SP-49 (cell line): Measurements from ENCODE around the genes PLEKHA8 and ITPRID1.

- PRO-cap, result no peak
Observed at GRCh38 chr7:29304632-29305404, 110.2 kb downstream of the CHN2 start.

- PRO-cap, result no peak
Observed at GRCh38 chr7:29486245-29486763, 77.3 kb upstream of the PRR15 start.

GRCh38 chr7:29488170-29488509 is 75.5 kb upstream of the PRR15 start:
- PRO-cap, result no peak

DNA sequence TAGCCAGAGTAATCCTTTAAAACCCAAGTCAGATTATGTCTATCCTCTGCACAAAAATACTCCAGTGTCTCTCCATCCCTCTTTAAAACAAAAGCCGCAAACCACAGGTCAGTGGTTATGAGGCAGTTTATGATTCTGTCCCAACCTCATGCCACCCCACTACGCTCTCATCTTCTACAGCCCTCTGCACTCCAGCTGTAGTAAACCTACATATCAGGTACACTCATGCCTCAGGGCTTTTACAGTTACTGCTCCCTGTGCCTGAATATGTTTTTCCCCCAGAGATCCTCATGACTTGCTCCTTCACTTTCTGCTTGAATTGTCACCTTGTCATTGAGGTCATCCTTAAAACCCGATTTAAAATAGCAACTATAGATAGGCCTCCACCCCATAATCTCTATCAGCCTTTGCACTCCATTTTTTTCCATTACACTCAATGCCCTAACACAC is 113.7 kb downstream of the PRR15 start:
- PRO-cap, result no peak

GRCh38 chr7:29796122-29796450 is 10.2 kb upstream of the WIPF3 start:
- PRO-cap, result no peak

- PRO-cap, result no peak
Observed at GRCh38 chr7:29922840-29923687, 66.5 kb downstream of the SCRN1 start.

- PRO-cap, result bidirectional peak, plus-strand start at chr7:30028395, minus-strand start at chr7:30028199
Observed at GRCh38 chr7:30028119-30029015, at the start of gene PLEKHA8. Gene PLEKHA8, plus strand, starts transcription at chr7:30028412.

DNA sequence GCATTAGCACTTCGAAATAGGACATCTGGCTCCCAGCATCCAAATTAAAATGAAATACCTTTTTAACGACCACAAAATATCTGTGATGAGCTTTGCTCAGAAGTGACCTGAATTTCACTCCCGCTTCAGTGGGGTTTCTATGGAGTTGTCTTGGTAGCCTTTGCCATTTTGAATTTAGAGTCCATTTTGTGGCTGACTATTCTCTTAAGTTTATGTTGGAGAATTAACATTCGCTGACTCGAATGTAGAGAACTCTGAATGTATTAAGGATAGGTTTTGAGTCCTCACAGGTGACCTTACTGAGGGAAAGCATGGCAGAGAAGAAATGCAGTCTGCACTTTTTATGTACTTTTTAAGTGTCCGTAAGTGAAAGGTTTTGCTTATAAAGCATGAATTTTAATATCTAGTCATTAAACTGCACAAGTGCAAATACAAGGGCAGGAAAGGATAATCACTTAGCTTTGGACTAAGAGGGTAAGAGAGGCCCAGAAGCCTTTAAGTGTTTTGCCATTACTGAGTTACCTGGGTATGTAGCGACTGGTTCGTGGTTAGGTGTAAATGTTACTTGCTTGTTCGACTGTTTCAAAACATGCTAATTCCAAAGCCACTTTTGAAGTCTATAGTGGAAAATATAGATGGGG is 23.0 kb downstream of the MTURN start:
- PRO-cap, result no peak

- PRO-cap, result unidirectional peak, minus-strand start at chr7:30179185
Observed at GRCh38 chr7:30179004-30179447, 44.2 kb downstream of the MTURN start.

DNA sequence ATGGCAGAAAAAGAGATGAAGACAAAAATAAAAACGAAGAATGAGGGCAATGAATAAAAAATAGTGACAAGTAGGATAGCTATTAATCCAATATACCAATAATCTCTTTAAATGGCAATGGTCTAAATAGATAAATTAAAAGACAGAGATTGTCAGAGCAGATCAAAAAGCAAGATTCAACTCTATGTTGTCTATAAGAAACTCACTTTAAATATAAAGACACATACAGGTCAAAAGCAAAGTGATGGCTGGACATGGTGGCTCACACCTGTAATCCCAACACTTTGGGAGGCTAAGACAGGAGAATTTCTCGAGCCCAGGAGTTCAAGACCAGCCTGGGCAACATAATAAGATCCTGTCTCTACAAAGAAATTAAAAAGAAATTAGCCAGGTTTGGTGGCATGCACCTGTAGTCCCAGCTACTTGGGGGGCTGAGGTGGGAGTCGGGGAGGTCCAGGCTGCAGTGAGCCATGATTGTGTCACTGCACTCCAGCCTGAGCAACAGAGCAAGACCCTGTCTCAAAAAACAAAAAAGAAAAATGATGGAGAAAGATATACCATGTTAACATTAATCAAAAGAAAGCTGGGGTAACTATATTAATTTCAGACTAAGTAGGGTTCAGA is 67.2 kb upstream of the ZNRF2 start:
- PRO-cap, result no peak

- PRO-cap, result no peak
Observed at GRCh38 chr7:30284022-30284167, 502 bp upstream of the ZNRF2 start.

- PRO-cap, result no peak
Observed at GRCh38 chr7:30290873-30291490, 6.6 kb downstream of the ZNRF2 start.

GRCh38 chr7:30549868-30550280 is 44.8 kb upstream of the GARS1 start:
- PRO-cap, result no peak

DNA sequence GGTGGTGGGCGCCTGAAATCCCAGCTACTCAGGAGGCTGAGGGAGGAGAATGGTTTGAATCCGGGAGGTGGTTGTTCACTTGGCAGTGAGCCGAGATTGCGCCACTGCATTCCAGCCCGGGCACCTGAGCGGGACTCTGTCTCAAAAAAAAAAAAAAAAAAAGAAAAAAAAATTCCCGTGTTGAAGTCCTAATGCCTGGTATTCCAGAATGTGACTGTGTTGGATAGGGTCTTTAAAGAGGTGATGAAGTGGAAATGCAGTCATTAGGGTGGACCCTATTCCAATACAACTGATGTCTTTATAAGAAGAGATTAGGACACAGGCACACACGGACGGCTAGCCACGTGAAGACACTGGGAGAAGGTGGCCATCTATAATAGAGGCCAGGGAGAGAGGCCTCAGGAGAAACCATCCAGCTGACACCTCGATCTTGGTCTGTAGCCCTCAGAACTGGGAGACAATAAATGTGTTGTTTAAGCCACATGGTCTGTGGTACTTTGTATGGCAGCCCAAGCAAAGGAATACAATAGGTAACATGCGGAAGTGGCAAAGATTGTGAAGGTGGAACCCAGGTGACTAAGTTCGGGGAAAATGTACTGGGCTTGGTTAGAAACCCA is 967 bp upstream of the MINDY4 start:
- PRO-cap, result no peak

DNA sequence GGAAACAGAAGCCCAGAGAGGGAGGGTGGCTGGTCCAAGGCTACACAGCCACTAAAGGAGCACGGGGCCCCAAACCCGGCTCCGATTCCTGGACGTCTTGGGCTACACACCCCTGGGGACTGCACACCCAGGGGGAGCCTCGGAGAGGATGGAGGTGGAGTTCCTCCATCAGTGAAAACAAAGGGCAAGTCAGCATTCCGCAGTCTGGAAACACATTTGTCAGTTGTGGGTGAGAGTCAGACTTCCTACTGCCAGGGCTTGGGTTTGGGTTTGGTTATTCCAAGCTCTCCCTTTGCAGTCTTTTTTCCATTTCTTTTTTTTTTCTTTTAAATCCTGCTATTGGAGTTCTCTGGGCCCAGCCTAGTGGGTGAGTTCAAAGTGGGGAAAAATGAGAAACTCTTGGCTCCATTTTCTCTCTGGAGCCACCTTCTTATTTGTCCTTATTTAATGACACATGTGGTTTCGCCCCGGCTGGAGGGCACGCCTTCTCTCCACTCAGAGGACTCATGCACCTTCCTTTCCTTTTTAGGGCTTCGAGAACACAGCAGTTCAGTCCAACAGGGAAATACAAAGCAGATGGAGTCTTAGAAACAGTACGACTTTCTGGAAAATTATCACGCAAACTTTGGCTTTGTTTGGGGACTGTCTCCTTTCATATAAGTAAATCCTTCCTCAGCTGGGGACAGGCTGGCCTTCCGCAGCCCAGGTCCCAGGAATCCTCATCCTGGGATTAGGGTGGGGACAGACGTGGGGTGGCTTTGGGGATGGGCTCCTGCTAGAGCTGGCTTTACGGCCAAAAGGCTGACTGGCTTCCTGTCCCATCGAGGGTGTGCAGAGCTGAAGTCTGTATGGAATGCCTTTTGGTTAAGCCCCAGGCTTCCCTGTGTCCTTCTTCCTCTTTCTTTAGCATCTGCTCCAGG is 59.7 kb upstream of the AQP1 start:
- PRO-cap, result no peak

DNA sequence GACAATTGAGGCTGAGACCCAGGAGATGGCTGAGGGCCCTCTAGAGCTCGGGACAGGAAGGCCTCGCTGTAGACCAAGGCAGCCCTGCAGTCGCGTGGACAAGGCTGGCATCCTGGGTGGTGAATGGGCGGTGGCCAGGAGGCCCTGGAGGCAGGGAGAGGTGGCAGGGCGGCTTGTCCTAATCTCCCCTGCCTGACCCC is 52.1 kb upstream of the AQP1 start:
- PRO-cap, result no peak

DNA sequence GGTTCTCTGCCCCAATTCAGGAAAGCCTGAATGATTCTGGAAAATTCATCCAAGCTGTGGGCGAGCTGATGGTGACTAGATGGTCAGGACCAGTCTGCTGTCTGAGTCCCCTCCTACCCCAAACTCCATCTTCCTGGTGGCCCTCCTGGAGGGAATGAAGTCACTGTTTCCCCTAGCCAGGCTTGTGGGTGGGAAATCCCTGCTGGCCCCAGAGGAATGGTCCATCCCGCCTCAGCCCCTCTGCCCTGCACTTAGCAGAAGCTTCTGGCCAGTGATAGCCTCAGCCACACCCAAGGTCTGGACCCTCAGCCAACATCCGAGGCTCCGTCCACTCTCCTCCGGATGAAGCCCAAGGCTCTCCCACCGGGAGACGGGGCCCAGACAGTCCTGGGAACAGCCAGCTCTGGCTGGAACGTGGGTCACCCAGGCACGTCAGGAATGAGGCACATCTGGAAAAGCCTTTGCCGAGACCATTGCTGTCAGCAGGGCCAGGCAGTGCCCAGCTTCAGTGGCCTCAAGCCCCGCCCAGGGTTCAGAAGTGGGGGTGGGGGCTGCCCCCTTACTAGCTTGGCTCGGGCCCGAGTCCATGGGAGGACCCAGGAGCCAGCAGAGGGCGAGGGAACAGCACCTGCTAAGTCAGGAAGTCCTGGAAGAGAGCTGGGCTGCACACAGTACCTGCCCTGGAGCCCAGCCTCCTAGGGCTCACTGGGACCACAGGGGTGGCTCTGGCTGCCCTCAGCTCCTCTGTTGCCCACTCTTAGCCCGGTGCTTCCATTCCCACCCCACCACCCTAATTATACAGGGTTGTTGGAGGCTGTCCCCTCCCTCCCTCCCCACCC is 3.8 kb upstream of the AQP1 start:
- PRO-cap, result no peak

- PRO-cap, result no peak
Observed at GRCh38 chr7:30974752-30975362, 11.1 kb downstream of the GHRHR start.

DNA sequence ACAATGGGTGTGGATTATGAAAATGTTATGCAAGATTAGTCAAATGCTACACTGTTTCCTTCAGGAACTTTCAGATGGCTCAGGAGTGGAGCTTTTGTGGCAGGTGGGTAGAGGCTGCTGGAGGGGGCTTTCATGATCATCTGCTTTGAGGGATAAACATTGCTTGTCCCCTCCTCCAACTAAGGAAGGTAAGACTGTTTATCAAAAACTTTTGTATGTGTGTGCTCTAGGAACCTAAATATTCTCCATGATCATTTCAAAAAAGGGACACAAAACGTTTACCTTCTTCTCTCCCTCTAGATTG is at the start of gene ITPRID1:
ITPRID1 (plus strand) TSS at position 73 of the 304 bp plus-strand sequence.
- PRO-cap, result no peak

DNA sequence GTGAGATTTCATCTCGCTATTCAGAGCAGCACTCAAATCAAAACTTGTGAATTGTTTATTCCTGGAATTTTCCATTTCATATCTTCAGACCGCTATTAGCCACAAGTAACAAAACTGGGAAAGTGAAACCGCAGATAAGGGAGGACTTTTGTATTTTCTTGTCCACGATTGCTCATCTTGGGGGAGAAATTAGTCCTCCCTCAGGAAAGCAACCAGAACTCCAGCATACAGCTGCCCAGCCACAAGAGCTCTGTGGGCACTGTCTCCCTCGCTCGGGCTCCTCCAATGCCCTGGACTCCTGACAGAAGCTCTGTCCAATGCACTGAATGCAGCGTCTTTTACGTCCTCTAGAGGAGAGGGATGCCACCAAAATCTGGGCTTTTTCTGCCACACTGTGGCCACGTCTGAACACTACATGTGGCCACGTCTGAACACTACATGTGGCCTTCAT is 134.0 kb upstream of the PDE1C start:
- PRO-cap, result no peak